Choroid plexus epithelial cell (primary cell): ENCODE measurements around the genes KLLN, STAMBPL1, LIPA and SLC16A12.

GRCh38 chr10:87713684-87714259 lies 54.1 kb downstream of the PAPSS2 start:
- RRBS, result no CpG with 5 or more reads among the region's 6 CpGs

- RRBS, result no CpG with 5 or more reads among the region's 4 CpGs
Measured at GRCh38 chr10:87716306-87716779, 56.7 kb downstream of the PAPSS2 start.

DNA sequence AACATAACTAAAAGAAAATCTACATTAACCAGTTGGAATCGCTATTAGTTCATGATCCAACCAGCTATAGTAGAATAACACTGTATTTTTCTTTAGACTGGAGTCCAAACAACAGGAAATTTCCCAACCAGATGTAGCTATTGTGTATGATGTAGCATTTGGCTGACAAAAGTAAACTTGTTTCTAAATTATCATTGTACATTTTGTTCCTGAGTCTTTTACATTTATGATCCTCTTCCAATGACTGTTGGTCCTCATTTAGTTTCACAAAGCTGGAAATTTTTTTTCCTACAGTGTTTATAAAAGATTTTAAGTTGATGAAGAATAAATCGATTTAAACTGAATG lies 62.1 kb downstream of the PAPSS2 start:
- RRBS, result no CpG with 5 or more reads among the region's 2 CpGs

DNA sequence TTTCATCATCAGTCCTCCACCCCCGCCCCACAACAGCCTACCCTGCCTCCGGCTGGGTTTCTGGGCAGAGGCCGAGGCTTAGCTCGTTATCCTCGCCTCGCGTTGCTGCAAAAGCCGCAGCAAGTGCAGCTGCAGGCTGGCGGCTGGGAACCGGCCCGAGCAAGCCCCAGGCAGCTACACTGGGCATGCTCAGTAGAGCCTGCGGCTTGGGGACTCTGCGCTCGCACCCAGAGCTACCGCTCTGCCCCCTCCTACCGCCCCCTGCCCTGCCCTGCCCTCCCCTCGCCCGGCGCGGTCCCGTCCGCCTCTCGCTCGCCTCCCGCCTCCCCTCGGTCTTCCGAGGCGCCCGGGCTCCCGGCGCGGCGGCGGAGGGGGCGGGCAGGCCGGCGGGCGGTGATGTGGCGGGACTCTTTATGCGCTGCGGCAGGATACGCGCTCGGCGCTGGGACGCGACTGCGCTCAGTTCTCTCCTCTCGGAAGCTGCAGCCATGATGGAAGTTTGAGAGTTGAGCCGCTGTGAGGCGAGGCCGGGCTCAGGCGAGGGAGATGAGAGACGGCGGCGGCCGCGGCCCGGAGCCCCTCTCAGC lies at the start of gene KLLN:
Gene KLLN, minus strand, starts transcription at position 371 of the 587 bp plus-strand sequence.
- RRBS, result 1% methylated on average over 24 of the region's 59 CpGs

DNA sequence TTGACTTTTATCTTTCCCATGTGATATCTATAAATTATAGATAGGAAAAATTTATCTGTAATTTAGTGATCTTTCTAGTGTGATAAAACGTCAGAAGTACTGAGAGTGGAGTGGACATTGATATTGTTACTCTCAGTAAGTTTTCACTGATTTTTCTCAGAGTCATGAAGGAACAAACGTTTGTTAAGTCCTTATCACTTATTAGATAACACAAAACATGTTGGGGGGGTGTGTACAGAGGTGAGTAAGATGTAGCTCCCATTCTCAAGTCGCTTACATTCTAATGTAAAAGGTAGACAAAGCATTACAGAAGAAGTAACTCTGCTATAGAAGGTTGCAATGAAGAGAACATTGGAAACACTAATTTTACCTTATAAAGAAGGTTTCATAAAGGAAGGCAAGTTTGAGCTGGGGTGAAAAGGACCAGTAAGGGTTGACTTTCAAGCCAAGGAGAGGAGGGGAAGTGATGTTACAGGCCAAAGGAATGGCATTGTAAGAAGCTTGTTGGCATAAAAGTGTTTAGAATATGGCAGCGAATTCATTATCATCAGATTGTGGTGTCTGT lies 62.9 kb downstream of the PTEN start:
- RRBS, result no CpG with 5 or more reads among the region's 4 CpGs

DNA sequence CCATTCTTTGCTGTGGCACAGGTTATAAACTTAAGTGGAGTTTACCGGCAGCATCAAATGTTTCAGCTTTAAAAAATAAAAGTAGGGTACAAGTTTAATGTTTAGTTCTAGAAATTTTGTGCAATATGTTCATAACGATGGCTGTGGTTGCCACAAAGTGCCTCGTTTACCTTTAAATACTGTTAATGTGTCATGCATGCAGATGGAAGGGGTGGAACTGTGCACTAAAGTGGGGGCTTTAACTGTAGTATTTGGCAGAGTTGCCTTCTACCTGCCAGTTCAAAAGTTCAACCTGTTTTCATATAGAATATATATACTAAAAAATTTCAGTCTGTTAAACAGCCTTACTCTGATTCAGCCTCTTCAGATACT lies 104.8 kb downstream of the PTEN start:
- RRBS, result no CpG with 5 or more reads among the region's 3 CpGs

GRCh38 chr10:88232888-88233664 lies 350.0 kb downstream of the RNLS start:
- RRBS, result no CpG with 5 or more reads among the region's 12 CpGs

- RRBS, result no CpG with 5 or more reads among the region's 2 CpGs
Measured at GRCh38 chr10:88537943-88538393, 45.1 kb downstream of the RNLS start.

DNA sequence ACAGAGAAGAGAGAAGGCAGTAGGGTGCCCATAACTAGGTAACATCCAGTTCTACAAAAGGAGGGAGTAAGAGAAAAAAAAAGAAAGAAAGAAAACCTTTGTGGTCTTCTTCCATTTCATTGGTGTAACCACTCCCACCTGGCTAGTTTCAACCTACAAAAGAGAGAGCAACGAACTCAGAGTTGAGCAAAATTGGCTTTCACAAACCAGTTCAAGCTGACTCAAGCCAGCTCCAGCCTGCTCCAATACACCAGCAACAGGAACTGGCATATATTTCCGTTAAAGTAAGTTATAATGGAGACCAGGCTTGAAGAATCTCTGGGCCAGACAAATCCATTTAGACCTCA lies 10.4 kb downstream of the ANKRD22 start:
- RRBS, result no CpG with 5 or more reads among the region's 2 CpGs

DNA sequence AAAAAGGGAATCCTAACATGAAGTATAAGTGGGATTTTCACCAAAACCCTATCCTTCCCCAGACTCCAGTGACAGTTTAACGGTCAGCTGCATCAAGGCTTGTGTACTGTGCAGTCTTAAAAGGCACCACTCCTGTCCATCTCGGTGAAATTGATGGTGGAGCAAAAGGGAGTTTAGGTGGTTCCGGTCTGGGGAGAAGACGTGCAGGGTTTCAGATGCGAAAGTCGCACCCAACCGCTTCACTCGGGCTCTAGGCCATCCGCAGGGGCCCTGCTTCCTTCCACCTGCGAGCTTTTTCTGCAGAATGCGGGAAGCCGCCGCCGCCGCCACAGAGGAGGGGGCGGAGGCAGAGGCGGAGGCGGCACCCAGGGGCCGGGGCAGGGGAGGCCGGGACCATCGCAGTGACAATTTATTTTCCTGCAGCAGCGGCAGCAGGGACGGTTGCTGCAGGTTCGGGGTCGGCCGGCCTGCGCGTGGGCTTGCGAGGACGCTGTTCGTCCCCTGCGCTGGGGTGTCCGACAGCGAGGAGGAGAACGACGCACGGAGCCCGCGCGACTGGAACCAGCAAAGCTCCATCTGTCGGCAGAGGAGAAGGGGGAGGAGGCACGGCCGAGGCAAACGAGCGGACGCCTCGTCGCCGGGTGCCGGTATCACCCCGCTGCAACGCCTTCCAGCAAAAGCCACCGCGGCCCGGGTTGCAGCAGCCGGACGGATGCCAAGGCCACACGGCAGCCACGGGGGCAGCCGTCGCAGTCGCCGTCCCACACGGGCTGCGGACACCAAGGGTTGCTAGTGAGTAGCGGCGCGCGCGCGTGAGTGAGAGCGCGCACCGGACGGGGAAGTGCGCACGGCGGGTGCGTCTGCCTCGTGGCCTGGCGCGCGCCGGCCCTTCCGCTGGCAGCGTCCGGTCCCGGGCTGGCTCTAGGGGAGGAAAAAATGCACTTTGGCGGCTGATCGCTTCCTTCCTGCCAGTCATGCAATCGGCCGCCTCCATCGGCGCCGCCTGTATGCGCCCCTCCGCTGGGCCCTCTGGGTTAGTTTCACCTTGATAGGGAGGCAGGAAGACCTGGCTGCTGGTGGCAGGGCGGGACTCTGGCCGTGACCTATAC lies at the start of gene STAMBPL1:
Gene STAMBPL1, plus strand, starts transcription at position 399 of the 1,109 bp plus-strand sequence.
- RRBS, result 1% methylated on average over 23 of the region's 99 CpGs

GRCh38 chr10:88947132-88947548 lies 5.4 kb downstream of the ACTA2 start:
- RRBS, result no CpG with 5 or more reads among the region's 4 CpGs

GRCh38 chr10:88993830-88994338 lies 3.3 kb downstream of the FAS start:
- RRBS, result no CpG with 5 or more reads among the region's 1 CpG

- RRBS, result no CpG with 5 or more reads among the region's 5 CpGs
Measured at GRCh38 chr10:89129883-89130495, 77.1 kb downstream of the CH25H start.

GRCh38 chr10:89207680-89208853 lies 950 bp upstream of the CH25H start:
- RRBS, result 2% methylated on average over 28 of the region's 72 CpGs

- RRBS, result 0% methylated on average over 4 of the region's 32 CpGs
Measured at GRCh38 chr10:89250648-89251668, 617 bp downstream of the LIPA start.

GRCh38 chr10:89251669-89252265 lies at the start of gene LIPA:
LIPA (minus strand) TSS chr10:89251775.
- RRBS, result 1% methylated on average over 15 of the region's 37 CpGs

DNA sequence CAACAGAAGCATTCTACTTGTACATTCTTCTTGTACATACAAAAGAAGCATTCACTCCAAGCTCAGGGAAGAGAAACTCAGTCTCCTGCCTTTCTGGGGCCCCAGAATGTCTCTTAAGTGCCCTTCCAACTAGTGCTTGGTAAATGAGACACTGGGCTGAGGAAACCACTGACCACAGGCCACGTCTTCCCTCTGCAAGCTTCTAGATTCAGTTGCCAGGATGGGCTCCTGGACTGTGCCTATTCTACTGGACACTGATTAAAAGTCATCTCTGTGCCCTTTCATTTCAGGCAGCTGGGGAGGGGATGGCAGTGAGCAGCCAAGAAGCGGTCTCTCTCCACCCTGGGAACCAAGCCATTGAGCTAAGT lies 8.7 kb upstream of the IFIT1B start:
- RRBS, result no CpG with 5 or more reads among the region's 2 CpGs

- RRBS, result no CpG with 5 or more reads among the region's 6 CpGs
Measured at GRCh38 chr10:89476206-89476649, 59.2 kb downstream of the SLC16A12 start.

DNA sequence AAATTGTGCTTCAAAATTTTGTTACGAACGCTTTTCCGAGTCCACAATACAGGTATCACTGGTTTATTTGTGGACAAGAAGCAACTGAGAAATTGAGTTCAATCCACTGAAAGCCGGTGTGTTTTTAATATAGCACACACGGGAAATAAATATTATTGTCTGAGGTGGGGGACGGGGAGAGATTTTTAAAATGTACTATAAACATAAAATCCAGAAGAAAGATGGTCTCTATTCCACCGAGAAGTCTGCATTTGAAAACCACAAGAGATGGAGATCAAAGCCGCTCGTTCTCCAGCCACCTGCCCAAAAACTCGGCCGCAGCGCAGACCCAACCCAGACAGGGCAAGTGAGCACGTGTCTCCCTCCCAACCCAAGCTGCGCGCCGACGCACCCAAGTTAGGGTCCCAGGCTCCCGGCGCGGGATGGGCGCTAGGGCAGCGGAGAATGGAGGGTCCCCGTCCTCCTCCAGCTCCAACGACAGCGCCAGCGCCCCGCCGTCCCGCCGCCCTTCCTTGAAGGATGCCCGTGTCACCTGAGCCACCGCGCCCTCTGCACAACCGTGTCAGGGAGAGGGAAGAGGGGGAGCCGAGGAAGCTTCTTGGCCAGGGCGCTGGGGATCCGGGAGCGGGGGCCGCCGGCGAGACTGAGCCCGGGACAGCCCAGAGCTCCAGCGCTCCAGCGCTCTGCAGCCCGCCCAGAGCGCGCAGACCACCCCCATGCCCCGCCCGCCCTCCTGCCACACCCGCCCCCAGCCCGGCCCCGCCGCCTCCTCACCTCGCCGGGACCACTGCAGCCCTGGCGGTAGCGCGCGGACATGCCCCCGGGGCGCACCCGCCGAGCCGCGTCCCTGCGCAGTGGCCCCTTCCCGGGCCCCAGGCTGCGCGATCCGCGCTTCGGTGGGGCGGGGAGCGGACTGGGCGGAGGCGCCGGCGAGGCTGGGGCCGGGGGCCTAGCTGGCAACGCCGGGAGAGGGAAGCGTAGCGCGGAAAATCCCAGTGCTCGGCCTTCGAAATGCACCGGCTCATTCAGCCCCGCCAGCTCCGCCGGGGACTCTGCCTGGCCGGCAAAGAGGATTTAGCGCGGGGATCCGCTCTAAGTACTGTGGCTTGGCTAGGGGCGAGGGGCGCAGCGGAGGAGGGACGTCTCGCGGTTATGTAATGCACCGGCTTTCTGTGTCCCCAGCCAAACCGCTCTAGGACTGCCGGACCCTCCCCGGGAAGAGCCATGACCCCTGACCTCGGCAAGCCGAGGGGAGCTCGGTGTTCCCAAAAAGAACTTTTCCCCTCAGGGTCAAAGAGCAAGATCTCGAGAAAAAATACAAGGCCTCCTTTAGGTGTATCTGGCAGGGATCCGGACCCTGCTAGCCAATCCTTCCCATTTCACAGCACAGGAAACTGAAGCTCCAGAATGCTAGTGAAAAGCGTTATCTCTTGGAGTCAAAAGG lies at the start of gene SLC16A12:
Gene SLC16A12, minus strand, starts transcription at position 685 of the 1,444 bp plus-strand sequence.
- RRBS, result 2% methylated on average over 42 of the region's 110 CpGs